Penis (tissue), 1 donor: ENCODE results near the genes AGBL3 and CYREN.

GRCh38 chr7:134986301-134987460 lies at the start of gene AGBL3:
TSS of gene AGBL3 (plus strand) at chr7:134986508.
- PRO-cap = bidirectional peak, plus-strand start at chr7:134986515, minus-strand start at chr7:134986404; bidirectional peak, plus-strand start at chr7:134986911, minus-strand start at chr7:134986916; unidirectional peak, minus-strand start at chr7:134987139

DNA sequence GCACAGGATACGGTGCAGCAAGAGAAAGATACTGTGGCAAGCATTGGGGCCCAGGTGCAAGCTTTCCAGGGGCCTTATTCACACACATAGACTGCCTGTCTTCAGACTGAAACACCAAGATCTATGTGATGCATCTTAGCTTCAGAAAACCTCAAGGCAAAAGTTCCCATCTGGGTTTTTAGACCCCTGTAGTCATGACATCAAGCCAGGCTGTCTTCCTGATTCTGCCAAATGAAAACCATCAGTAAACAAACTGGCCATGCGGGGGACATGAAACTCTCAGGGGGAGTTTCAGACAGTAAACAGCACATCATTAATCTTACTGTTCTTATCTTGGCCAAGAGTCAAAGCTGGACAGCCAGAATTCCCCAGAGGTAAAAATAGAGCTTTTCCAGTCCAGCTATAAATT lies 9.8 kb downstream of the AGBL3 start:
- PRO-cap = no peak

DNA sequence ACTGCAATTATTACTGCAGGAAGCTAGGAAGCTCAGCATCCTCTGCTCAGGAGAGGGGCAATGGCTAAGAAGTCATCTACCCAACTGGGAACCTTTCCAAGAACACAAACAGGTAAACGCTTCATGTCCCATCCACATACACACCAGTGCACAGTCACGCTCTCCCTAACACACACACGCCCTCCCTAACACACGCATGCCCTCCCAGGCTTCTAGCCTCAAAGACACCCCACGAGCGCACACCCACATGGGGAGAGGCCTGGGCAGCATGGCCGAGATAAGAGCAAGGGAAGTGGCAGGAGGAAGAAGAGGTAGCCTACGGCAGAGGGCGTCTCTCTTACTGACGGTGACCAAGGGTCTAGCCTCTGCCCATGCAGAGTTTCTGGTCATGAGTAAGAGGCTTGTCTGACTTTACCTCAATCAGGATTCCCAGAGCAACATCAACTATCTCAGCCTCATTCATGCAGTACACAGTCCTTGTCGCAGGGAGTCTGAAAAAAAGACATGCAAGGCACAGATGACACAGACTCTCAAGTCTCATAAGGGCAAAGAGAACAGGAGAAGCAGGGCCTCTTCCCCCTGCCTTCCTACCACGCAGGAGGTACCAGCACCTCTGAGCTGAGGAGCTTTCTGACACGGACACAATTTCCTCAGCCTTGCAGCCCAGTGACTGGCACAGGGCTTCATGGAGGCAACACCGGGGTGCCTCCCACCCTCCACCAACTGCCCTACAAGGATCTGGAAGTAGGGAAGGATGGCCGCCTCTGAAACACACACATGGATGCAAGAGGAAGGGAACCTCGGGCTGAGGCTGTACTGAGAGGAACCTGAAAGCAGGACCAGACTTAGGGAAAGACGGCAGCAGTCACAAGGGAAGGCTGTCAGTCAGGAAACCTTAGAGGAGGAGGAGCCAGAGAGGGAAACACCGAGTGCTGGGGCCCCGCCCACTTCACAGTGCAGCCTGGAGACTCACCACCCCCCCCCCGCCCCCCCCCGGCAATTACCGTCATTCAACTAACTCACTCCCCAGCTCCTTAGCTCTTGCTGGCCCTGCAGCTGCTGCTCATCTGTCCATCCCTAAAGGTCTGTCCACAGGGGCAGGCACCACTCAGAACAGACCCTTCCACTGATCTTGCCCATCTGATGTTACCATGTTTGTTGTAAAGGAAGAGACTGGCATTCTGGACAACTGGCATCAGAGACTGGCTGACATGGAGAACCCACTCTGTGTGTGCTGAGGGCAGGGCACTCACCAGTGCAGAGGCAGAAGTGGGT lies 2.8 kb downstream of the CYREN start:
- PRO-cap = no peak

DNA sequence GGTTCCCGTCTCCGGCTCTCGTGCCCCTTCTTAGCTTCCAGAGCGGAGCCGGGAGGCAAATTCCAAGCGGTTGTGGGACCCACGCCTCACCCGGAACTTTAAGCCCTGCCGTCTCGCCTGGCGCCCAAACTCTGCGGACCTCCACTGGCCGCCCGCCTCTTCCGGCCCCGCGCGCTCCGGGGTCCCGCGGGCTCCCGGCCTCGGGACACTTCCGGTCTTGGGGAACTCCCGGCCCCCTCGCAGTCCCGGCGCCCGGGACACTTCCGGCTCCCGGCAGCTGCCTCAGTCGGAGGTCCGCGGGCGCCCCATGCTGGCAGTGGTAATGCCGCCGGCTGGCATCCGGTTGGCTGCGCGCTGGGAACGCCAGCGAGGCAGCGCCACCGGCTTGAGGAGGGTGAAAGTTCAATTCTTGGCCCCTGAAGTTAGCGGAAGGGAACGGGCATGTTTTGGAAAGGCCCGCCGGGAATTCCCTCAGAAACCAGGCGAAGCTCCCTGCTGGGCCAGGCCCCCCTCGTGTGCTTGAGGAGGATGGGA lies at the start of gene CYREN:
Gene CYREN (minus strand): TSS at position 146 of the 534 bp plus-strand sequence.
- PRO-cap = bidirectional peak, plus-strand start at position 285 of the sequence, minus-strand start at position 133 of the sequence

- PRO-cap = bidirectional peak, plus-strand start at chr7:135211729, minus-strand start at chr7:135211505; unidirectional peak, plus-strand start at chr7:135211959
These were observed 408 bp upstream of the WDR91 start for GRCh38 chr7:135211670-135212198.

- PRO-cap = no peak
These were observed 116.0 kb downstream of the CNOT4 start for GRCh38 chr7:135393704-135394463.

DNA sequence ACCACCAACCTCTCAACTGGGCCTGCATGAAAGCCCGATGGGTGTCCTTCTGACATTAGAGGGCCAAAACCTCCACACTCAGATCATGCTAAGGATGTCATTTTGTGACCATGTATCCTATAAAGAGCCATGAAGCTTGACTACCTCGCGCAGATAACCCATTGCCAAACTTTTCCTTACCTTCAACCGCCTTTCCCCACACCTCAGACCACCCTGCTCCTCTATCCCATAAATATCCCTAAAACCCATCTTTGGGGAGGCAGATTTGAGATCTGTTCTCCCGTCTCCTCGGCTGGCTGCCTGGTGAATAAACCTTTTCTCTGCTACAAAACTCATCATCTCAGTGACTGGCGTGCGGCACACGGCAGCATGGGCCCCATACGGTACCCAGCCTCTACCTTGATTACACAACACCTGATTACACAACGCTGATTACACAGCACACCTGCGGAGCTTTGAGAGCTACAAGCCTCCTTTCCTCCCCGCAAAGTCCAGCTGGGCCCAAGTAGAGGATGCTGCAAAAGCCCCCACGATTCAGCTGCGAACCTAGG lies 633 bp upstream of the STMP1 start:
- PRO-cap = no peak

GRCh38 chr7:135800369-135800938 lies 51.8 kb upstream of the FAM180A start:
- PRO-cap = no peak

- PRO-cap = no peak
These were observed 39.5 kb downstream of the MTPN start for GRCh38 chr7:135937433-135938249.

DNA sequence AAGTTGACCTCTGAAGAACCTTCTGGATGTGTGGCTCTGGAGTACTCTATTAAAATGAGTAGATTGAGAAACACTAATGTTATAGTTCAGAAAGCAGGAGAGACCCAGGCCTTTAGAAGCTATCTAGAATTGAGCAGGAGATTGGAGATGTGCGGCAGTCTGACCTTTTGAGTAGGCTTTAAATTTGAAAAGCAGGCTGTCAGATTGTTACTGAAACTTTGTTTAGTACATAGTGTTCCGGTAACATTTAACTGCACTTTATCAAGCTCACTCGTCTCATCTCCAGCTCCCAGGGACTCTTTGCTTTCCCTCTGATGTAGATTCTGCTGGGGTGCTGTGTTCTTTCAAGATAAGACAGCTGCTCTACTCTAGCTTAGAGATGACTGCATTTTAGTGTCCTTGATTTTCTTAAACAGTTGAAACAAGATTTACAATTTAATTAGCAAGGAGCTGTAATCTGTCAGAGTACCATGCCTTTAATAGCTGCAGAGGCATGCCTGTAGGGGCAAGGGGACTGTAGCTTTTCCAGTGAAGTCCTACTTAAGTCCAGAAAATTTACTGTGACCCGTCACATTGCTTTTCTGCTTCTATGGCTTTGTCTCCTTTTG lies 56.3 kb upstream of the MTPN start:
- PRO-cap = no peak

GRCh38 chr7:137347312-137347830 lies 3.8 kb upstream of the PTN start:
- PRO-cap = unidirectional peak, plus-strand start at chr7:137347539

DNA sequence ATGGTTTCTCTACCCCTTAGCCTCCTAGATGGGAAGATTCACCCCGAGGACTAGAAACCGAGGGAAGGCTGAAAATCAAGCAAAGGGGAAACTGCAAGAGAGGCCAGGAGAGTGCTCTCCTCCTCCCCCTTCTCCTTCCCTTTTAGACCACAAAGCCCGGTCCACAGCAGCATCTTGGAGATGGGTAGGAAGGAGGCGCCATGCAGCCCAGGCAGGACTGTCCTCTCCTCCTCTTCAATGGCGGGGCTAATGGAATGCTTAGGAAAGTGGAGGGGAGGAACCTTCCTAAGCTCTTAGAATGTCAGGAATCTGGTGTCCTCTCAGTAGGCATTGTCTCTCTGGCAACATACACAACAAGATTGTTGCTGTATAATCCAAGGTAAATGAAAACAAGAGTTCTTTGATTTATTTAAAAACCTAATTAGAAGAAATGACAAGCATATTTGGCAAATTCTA lies 185.2 kb downstream of the DGKI start:
- PRO-cap = no peak

- PRO-cap = unidirectional peak, minus-strand start at chr7:137874418
These were observed 27.3 kb upstream of the DGKI start for GRCh38 chr7:137874091-137874505.

DNA sequence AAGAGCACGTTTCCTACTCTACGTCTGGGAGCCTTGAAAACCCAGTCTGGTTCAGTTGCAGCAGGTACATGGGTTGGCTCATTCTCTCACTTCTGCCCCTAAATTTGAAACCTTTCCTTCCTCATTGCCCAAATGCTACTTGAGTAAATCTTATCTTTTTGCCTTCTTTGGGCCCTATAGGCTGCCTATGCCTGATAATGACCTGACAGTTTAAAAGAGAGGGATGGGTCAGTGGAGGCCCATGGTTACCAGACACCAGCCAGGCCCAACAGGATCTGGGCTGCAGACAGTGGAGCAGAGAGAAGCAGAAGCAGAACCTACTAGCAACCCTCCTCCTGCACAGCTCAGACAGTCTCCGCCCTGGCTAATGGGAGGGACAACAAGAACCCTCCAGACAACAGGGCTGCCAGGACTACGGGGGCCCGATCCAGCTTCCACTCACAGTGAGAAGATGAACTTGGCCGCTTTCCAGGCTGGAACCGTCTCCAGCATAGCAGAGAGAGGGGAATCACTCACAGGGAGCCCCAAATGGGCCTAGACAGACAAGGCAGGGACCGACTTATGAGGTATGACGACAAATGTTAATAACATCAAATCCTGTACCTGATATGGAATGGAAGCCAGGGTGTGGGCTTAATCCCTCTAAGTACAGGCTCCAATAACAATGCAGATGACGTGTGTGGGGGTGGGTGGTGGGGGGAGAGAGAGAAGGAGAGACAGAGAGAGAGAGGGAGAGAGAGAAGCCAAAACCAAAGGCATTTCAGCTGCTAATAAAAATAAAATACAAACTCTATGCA lies 31.7 kb upstream of the DGKI start:
- PRO-cap = unidirectional peak, plus-strand start at position 719 of the sequence

GRCh38 chr7:137905613-137906152 lies 58.9 kb upstream of the DGKI start:
- PRO-cap = no peak

DNA sequence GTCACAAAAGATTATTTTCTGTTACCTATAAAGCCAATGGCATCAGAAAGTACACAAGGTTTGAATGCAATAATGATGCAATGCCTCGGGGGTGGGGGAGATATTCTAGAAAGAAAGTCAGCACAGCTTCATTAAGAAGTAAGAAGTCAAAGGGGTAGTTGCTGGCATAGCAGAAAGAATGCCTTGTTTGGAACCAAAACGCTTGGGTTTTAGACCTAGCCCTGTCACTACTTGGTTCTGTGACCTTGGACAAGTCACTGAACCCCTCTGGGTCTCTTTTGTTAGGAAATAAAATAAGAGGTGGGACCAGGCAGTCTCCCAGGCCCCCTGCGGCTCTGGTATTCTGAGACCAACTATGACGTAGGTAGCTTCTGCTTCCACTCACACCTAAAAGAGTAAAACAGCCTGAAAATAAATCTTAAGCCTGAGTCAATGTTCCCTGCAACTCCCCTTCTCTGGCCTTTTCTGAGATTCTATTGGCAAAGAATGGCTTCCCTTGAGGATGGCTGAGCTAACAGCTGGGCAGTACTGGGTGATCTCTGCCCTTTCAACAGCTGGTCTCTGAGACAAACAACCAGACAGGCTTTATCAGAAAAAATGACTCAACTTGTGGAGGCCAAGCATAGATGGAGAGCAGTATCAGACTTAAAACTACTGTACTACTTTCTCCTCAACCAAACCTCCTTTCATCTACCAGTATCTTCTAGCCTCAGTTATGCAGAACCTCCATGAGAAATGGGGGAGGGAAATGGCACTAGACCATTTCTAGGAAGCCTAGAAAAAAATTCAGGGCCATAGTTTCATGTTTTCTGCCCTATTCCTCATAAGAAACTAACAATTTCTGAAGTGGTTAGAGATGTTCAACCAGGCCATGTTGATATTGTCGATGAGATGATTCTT lies 58.8 kb downstream of the CREB3L2 start:
- PRO-cap = no peak

DNA sequence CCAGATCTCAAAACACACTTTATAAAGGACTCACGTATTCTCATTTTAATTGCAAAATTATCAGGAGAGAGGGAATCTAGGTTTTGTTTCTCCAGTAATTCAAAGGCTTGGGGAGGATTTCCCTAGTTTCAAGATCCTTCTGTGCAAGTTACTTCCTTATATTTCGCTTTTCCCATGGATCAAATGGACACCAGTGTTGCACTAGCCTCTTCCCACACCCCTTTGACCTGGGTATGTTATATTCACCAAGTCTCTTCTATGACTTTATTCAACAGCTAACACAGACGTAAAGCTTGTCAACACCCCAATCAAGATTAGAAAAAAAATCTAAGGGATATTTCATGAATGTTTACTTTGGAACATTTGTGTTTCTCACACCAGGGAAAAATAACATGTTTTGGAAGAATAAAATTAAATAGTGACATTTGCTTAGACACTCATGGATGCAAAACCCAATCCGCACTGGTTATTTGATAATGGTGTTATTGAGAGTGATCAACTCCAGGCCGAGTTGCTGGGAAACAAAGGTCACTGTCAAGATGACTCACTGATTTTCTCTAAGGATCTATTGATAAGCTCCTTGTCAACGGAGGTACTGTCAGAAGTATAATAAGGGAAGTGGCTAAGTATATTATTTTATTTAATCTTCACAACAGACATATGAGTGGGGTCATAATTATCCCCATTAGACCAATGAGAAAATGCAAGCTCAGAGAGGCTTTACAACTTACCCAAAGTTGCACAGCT lies 52.4 kb downstream of the CREB3L2 start:
- PRO-cap = no peak

DNA sequence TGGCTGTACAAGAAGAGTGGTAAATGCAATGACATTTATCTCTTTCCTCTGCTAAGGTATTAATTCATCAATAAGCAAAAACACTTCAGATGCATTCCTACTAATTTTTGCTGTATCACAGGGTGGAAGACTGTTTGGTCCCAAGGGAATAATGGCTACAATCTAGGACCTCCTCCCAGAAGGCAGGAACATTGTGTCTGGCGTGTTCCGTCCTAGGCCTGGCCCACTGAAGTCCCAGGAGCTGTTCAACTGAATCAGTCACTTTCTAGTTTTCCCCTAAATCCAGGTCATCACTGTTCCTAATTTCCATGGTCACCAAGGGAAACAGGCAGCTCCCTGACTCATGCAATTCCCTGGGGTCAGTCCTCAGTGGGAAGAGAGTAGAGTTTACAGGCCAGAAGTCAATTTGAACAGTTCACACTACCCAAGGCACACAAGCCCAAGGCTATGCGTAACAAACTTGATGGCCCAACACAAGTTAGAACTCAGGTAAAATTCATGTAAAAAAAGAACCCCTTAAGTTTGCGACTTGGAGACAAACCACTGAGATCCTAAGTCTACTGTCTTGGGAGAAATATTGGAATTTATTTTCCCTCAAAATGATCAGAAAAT lies 44.0 kb downstream of the CREB3L2 start:
- PRO-cap = no peak

- PRO-cap = no peak
These were observed 14.1 kb downstream of the CREB3L2 start for GRCh38 chr7:137987765-137988273.

GRCh38 chr7:137990767-137991292 lies 11.1 kb downstream of the CREB3L2 start:
- PRO-cap = no peak